Placental pericyte (primary cell): ENCODE data around the gene TMIE.

DNA sequence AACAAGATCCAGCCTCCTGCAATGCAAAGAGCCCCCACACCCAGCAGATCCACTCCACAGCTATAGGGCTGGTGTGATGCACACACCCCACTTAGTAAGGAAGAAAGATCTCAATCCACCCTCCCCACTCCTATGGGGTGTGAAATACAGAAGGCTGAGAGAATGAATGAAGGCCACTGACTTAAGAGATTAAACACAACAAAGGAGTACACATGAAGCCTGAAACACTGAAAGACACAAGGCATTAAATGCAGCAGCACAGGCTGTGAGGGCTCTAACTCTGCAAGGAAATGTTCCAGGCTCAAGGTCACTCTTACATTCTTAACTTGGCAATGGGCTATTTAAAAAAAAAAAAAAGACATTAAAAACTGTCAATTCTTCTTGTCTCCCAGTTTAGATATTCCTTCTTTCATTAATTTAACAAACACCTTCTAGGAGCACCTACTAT lies 32.2 kb upstream of the ZNF445 start:
- CAGE, long polyA plus RNA: no peak

GRCh38 chr3:44838084-44838606 lies 23.6 kb upstream of the TMEM42 start:
- CAGE, long polyA plus RNA: no peak

- CAGE, long polyA plus RNA: no peak
Measured at GRCh38 chr3:44977129-44977604, 1.1 kb downstream of the EXOSC7 start.

- CAGE, long polyA plus RNA: no peak
Measured at GRCh38 chr3:45024680-45025323, 1.3 kb upstream of the CLEC3B start.

GRCh38 chr3:45125353-45125816 lies 20.8 kb downstream of the CDCP1 start:
- CAGE, long polyA plus RNA: no peak

GRCh38 chr3:45464408-45464889 lies 76.1 kb downstream of the LARS2 start:
- CAGE, long polyA plus RNA: no peak

- CAGE, long polyA plus RNA: no peak
Measured at GRCh38 chr3:45635691-45636625, 41.4 kb downstream of the LIMD1 start.

GRCh38 chr3:45656605-45657326 lies 32.4 kb upstream of the SACM1L start:
- CAGE, long polyA plus RNA: no peak

GRCh38 chr3:45672497-45672977 lies 16.7 kb upstream of the SACM1L start:
- CAGE, long polyA plus RNA: no peak

GRCh38 chr3:45693255-45693862 lies 4.2 kb downstream of the SACM1L start:
- CAGE, long polyA plus RNA: no peak

- CAGE, long polyA plus RNA: no peak
Measured at GRCh38 chr3:45693937-45694830, 5.0 kb downstream of the SACM1L start.

- CAGE, long polyA plus RNA: no peak
Measured at GRCh38 chr3:45817975-45818635, 21.8 kb upstream of the SLC6A20 start.

GRCh38 chr3:45911749-45912360 lies 25.5 kb downstream of the CCR9 start:
- CAGE, long polyA plus RNA: no peak

- CAGE, long polyA plus RNA: no peak
Measured at GRCh38 chr3:45984494-45985074, 11.0 kb downstream of the FYCO1 start.

DNA sequence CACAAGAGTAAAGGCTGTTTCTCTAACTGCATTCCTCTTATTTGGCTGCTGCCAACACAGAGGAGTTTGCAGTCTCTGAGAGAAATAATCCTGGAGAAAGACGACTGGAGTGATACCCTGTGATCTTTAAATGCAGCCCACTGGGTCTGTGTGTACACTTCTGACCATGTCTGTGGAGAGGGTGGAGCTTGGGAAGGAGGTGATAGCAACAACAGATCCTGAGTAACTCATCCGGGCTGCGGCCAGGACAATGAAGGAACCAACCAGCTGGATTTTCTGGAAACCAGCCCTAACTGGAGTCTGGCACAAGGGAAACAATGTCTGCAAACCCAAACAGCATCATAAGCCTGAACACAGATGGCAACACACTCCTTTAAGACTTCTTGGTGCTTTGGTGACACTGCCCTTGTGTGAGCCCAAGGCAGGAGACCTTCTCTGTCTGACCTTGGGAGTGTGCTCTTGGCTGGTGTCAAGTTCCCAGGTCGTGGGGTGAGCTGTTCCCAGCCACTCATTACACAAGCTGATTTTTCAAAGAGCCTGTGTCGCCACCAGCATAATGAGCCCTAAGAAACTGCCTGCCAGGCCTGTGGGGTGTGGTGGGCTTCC lies 8.0 kb downstream of the FYCO1 start:
- CAGE, long polyA plus RNA: no peak

- CAGE, long polyA plus RNA: no peak
Measured at GRCh38 chr3:45992157-45992871, 3.3 kb downstream of the FYCO1 start.

DNA sequence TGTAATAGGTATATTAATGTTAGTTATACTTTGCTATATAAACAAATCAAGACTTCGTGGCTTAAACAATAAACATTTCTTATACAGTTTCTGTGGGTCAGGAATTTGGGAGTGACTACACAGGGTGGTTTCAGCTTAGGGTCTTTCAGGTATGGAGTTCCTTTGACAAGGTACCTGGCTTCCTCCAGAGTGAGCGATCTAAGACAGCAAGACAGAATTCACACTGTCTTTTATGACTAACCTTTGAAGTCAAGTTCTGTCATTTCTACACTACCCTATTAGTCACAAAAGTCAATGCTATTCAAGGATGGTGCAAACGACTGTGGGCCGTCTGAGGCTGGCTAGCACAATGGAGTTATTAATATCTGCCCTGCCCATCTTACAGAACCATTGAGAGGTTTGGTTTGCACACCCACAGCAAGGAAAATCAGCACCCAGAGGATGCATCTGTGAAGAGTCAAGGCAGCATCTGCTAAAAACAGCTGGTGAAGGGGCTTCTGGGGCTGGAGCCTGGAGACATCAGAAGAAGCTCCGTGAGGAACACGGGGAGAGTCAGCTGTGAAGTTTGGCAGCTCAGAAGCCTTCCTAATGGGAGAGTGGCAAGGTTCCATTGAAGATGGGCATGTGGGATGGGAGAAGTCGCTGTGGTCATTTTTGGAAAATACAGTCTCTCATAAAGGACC lies 62.9 kb upstream of the XCR1 start:
- CAGE, long polyA plus RNA: no peak

- CAGE, long polyA plus RNA: no peak
Measured at GRCh38 chr3:46664831-46665398, 28.6 kb downstream of the ALS2CL start.

DNA sequence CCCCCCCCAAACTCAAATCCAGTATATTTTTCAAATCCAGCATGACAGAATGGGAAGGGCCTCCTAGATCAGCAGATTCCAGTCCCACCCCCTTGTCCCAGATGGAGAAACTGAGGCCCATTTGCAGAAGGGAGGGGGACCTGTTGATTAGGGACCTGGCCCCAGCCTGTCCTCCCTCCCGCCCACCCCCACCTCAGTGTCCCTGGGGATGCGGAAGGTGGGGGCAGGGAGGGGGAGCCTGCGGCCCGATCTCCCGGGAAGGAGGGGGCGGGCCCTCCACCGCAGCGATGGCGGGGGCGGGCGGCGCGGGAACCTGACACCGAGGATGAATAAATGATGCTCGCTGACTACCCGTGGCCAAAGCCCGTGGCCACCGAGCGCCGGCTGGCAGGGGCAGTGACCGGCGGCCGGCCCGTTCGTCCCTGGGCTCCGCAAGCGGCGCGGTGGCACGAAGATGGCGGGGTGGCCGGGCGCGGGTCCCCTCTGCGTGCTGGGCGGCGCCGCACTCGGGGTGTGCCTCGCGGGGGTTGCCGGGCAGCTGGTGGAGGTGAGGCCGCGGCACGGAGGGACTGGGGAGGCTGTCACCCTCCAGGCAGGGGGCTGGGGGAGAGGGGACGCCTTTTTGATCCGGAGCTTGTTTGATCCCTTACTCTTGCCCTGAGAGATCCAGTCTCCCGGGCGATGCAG lies at the start of gene TMIE:
TSS of gene TMIE (plus strand) at position 359 of the 687 bp plus-strand sequence.
- CAGE, long polyA plus RNA: no peak

DNA sequence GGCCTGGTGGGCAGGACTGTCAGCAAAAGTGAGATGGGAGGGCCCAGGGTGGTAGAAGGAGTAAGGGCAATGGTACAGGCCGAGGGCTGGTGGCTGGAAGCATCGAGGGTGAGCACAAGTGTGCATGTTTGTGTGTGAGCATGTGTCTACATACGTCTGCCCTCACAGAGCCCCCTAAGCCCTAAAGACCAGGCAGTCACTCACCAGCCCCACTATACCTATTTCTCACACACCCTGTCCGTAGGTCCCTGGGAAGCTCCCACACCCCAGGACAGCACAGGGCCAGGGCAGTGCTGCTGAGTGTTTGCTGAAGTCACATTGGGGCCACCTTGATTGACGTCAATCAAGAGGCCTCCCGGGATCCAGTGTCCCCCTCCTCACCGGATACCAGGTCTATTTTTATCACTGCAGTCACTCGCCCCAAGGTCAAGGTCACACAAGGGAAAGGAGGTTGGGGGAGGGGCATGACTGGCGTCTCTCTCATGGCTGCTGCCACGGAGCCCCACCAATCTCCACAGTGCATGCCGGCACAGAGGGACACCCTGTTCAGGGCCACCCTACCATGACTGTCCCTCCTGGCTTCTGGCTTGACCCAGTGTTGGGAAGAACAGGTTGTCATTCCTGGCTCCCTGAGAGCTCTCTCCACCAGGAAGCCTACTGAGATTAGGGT lies 1.7 kb downstream of the MYL3 start:
- CAGE, long polyA plus RNA: no peak